ReNcell CX (cell line): ENCODE measurements around a stretch of chr1.

DNA sequence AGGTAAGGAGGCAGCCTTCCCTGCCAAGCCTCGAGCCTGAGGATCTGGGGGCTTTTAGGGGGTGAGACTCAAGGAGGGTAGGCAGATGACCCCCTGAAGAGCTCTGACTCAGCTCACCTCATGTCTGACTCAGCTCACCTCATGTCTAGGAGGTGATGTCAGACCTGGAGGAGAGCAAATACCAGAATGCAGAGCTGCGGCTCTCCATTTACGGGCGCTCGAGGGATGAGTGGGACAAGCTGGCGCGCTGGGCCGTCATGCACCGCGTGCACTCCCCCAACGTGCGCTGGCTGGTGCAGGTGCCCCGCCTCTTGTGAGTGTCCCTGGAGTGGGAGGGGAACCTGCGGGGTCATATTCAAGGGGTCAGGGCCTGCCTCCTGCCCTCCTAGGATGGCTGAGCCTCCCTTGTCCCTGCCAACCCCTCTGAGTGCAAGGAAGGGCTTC lies 8.9 kb downstream of the AMPD2 start:
- PRO-cap: no peak

DNA sequence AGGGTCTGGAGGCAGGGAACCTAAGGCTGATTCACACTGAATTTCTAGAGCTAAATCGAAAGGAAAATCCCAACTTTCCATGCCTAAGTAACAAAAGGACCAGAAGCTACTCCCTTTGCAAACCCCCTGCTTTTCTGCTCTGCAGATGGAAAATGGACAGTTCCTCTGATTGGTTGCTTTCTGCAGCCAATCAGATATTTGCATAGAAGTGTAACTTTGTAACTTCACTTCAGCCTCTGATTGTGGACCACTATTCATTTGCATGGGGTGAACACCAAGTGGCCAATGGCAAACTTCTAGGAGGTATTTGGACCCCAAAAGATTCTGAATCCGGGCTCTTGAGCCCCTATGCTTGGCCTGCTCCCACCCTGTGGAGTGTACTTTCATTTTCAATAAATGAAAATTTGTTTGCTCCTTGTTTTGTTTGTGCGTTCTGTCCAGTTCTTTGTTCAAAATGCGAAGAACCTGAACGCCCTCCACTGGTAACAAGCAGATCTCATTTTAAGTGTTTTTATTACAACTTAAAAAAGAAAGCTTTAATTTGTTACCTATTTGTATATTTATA lies 6.5 kb upstream of the GSTM4 start:
- PRO-cap: no peak

GRCh38 chr1:109733458-109733657 lies 7.5 kb downstream of the GSTM3 start:
- PRO-cap: no peak

GRCh38 chr1:109764812-109765317 lies 1.1 kb upstream of the EPS8L3 start:
- PRO-cap: no peak

DNA sequence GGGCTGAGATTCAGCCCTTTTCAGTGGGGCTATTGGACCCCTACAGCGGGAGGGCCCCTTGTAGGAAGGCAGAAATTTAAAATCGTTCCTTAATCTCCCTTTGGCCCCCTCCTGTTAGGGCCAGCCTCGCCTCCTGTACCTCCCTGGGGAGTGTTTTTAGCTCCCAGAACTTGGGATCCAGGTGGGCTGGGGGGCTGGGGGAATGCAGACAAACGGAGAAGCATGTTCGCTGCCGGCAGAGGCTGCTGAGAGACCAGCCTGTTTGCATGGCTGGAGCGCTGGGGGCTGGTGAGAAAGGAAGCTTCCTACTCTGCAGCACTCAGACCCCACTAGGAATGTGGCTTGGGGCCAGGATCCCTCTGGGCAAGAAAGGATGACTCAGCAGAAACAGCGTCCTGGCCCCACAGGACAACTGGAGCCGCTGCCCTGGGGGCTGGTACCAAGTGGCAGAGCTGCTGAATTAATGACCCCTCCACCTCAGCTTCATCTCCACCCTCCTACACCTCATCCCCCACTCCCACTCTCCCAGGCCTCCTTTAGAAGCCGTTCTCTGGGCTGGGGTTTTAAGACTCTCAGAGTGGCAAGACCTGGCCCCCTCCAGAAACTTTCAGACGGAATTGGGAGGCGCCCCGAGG lies 28.4 kb upstream of the EPS8L3 start:
- PRO-cap: bidirectional peak, plus-strand start at position 410 of the sequence, minus-strand start at position 292 of the sequence; unidirectional peak, plus-strand start at position 616 of the sequence

GRCh38 chr1:109821986-109822810 lies 58.5 kb upstream of the EPS8L3 start:
- PRO-cap: unidirectional peak, minus-strand start at chr1:109822260

DNA sequence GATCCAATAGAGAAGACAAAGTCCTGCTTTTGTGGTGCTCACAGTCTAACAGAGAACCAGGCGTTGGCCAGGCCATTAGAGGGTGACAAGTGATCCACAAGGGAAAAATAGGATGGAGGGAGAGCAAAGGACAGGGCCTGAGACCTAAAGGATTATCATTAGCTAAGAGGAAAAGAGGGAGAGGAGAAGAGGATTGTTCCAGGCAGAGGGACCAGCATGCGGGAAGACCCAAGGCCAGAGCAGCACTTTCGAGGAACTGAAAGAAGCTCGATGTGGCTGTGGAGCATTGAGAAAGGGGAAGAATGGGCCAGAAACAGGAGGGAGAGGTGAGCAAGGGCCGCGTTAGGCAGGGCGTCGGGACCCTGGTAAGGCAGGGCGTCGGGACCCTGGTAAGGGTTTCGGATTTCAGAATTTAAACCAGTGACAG lies 22.8 kb upstream of the CSF1 start:
- PRO-cap: no peak

GRCh38 chr1:109977145-109977343 lies 7.5 kb upstream of the AHCYL1 start:
- PRO-cap: no peak

DNA sequence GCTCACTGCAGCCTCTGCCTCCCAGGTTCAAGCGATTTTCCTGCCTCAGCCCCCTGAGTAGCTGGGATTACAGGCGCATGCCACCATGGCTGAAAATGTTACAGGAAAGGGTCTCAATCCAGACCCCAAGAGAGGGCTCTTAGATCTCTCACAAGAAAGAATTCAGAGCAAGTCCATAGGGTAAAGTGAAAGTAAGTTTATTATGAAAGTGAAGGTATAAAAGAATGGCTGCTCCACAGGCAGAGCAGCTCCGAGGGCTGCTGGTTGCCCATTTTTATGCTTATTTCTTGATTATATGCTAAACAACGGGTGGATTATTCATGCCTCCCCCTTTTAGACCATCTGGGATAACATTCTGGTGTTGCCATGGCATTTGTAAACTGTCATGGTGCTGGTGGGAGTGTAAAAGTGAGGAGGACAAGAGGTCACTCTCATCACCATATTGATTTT lies 3.4 kb upstream of the STRIP1 start:
- PRO-cap: no peak

DNA sequence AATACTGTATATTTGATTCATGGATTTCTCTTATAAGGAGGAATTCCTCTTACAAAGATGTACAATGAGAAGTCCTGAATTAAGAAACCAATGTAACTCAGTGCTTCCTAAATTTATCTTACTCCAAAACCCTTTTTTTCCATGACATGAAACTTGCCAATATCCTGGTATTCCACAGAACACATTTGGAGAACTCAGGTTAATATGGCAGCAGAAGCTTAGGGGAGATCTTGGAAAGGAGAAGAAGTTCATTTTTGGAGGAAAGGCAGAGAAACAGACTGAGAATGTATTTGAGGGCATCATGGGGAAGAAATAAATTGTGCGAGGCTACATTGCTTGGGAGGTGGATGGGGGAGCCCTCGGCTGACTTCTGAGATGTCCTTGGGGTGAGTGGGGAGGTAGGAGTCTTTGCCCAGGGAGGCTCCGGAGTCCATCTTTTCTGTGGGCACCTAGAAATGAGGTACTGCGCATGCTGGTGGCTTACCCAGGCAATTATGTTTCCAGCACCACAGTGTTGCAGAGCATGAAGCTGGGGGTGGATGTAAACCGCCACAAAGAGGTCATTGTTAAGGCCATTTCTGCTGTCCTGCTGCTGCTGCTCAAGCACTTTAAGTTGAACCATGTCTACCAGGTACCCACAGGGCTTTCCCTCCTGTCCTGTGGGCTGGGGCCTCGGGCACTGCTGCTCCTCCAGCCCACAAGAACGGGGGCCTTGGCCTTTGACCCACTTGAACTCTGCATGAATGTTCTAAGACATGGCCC lies 14.4 kb downstream of the STRIP1 start:
- PRO-cap: no peak

- PRO-cap: no peak
Measured at GRCh38 chr1:110210666-110210803, 421 bp downstream of the KCNC4 start.

DNA sequence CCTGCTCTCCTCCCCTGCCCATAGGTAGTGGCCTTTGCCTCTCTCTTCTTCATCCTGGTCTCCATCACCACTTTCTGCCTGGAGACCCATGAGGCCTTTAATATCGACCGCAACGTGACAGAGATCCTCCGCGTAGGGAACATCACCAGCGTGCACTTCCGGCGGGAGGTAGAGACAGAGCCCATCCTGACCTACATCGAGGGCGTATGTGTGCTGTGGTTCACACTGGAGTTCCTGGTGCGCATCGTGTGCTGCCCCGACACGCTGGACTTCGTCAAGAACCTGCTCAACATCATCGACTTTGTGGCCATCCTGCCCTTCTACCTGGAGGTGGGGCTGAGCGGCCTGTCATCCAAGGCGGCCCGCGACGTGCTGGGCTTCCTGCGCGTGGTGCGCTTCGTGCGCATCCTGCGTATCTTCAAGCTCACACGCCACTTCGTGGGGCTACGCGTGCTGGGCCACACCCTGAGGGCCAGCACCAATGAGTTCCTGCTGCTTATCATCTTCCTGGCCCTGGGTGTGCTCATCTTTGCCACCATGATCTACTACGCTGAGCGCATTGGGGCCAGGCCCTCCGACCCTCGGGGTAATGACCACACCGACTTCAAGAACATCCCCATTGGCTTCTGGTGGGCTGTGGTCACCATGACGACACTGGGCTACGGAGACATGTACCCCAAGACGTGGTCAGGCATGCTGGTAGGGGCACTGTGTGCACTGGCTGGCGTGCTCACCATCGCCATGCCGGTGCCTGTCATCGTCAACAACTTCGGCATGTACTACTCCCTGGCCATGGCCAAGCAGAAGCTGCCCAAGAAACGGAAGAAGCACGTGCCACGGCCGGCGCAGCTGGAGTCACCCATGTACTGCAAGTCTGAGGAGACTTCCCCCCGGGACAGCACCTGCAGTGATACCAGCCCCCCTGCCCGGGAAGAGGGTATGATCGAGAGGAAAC lies 13.1 kb downstream of the KCNC4 start:
- PRO-cap: no peak

DNA sequence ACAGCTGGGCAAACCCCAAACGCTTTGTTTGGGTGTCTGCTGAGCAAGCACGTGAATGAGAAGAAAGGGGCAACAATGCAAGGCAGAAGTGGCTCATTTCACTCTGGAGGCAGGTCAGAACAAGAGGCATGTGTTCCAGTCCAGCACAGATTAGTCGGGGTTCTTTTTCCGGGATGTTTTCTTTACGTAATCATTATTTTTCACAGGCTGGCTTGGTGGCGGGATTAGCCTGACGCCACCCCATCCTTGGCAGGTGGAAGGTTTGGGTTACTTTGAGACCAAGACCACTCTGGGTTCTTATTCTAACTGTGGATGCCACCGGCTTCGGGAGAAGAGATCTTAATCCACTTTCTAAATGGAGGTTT lies 33.7 kb downstream of the KCNC4 start:
- PRO-cap: no peak

DNA sequence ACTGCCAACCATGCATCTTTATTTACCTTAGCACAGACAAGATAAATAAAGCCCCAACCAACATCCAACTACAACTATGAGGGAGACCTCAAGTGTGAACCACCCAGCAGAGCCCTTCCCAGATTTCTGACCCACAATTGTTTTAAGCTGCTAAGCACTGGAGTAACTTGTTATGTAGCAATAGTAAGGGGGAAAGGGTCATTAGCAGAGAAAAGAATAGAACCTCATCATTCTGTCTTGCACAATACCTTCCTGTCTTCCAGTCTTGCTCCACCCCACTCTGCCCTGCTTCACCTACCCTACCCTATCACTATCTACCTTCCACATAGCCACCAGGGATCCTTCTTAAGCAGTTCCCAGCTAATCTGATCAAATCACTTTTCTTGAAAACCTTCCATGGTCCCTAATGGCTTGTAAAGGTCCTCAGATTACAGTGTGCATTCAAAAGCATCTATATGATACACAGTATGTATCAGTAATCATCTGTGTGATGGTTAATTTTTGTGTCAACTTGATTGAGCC lies 19.7 kb upstream of the RBM15 start:
- PRO-cap: no peak

GRCh38 chr1:110433694-110434189 lies 17.2 kb upstream of the PROK1 start:
- PRO-cap: no peak

DNA sequence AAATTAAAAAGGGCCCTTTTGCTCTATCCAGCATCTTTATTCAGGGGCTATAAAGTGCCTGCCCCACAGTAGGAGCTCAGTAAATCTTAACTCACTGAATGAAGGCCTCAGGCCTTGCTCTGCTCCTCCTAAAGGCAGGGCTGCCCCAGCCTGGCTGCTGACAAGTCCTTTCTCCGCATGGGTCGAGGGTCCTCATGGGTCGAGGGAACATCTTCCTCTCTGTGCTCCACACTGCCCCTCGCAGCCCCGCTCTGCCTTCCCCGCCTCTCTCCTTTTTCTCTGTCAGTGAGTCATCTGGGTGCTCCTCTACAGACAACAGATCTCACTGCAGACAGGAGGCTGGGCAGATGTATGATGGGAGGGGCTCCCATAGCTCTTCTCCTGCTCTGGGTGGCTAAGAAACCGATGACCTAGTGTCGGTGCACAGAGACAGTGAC lies 5.6 kb downstream of the KCNA10 start:
- PRO-cap: no peak

DNA sequence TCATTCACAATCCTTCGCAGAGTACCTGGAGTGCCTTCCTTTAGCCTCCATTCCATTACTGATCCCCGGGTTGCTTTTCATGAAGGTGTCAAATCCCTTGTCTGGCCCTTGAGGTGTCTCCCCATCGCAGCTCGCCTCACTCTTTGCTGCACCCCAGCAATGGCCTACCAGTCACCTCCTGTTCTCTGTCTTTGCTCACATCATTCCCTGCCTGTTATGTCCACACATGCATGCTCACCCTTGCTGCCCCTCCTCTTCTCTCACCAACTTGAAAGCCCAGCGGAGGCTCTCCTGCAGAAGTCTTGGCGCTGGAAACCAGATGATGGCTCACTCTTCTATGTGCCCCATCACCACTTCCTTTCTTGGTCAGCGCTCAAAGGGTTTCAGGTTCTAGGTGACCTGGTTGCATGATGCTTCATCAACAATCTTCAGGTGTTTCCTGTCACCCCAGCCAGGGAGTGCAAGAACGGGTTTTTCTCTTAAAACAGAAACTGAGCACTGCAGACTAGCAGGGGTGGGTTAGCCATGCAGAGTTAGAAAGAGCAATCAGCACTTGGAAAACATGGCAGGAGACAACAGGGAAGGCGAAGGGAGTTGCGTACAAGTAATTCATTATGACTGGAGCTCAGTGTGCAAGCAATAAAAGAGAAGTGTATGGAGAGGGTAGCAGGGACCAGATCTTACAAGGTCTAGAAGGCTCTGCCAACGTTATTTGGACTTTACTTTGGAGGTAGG lies 25.1 kb upstream of the KCNA2 start:
- PRO-cap: no peak

DNA sequence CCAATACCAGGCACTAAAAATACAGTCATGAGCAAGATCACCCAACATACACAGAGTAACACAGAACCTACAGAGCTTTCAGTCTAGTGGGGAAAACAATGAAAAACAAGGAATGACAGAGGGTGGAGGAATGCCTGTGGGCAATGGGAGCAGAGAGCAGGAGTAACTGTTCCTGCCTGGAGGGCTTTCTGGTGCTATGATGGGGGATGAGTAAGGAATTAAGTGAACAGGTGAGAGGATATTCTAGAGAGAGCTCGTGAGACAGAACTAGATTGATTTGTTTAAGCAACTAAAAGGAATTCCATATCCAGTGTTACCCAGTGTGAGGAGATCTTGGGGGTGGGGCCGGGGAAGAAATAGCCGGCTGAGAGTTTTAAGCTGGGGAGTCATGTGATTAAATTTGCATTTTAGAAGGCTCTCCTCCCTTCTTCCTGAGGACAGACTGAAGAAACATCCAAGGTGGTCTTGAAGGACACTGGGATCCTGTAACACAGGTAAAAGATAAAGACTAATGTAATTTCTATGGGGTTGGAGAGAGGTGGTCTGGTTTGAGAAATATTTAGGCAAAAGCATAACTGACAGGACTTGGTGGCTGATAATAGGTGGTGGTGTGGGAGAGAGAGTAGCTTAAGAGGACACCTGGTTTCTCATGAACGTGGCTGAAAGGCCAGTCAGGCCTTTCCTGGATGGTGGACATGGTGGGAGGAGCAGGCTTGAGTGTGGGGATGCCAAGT lies 2.0 kb upstream of the CD53 start:
- PRO-cap: no peak

- PRO-cap: no peak
Measured at GRCh38 chr1:110903582-110904614, 30.9 kb downstream of the CD53 start.

- PRO-cap: no peak
Measured at GRCh38 chr1:110916767-110917355, 43.9 kb downstream of the CD53 start.